Helper T cell (primary cell): ENCODE measurements around a stretch of chr3.

DNA sequence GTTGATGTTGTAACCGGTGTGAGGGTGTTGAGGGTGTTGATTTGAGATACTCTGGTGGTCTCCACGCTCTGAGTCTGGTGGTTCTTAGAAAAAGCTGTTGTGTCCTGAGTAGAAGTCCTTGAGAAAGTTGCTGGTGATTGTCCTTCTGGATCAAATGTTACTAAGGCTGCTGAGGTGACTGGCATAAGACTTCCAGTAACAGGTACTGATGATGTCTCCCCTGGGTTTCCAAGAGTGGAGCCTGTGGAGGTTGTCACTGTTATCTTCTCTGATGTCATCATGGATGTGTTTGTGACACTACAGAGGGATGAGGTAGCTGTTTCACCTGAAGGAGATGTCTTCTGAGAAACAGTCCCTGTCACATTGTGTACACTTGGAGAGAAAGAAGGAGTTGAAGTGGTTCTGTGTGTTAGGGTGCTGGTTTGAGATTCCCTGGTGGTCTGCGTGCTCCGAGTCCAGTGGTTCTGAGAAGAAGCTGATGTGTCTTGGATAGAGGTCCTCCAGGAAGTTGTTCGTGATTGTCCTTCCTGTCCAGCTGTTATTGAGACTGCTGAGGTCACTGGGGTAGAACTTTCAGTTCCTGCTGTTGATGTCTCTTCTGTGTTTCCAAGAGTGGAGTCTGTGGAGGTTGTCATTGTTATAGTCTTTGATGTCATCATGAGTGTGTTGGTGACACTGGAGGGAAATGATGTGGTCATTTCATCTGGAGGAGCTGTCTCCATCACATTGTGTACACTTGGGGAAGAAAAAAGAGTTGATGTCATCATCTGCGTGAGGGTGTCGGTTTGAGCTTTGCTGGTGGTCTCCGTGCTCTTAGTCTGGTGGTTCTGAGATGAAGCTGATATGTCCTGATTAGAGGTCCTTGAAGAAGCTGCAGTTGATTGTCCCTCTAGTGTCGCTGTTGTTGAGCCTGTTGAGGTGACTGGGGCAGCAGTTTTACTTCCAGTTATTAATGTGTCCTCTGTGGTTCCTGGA, 20.9 kb downstream of the MUC4 start:
- PRO-cap, 2 experiments = no peak in any of the 2 experiments

- PRO-cap, 2 experiments = no peak in any of the 2 experiments
Measured at GRCh38 chr3:195807599-195808309, 4.0 kb downstream of the MUC4 start.

GRCh38 chr3:195878652-195878914, 29.8 kb downstream of the TNK2 start:
- PRO-cap, 2 experiments = no peak in any of the 2 experiments

DNA sequence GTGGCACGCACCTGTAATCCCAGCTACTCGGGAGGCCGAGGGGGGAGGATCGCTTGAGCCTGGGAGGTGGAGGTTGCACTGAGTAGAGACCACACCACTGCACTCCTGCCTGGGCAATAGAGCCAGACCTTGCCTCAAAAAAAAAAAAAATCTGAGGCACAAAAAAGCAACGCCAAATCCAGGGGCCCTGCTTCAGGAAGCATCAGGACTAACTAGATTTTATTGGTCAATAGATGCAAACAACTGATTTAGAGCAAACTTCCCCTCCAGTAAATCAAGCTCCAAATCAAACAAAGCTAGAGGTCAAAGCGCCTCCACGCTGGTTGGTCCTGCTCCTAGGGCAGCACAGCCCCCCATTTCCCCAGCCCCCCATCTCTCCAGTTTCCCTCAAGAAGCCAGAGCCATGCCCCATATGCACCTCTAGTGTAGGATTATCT, 3.0 kb upstream of the TNK2 start:
- PRO-cap, 2 experiments = no peak in any of the 2 experiments

DNA sequence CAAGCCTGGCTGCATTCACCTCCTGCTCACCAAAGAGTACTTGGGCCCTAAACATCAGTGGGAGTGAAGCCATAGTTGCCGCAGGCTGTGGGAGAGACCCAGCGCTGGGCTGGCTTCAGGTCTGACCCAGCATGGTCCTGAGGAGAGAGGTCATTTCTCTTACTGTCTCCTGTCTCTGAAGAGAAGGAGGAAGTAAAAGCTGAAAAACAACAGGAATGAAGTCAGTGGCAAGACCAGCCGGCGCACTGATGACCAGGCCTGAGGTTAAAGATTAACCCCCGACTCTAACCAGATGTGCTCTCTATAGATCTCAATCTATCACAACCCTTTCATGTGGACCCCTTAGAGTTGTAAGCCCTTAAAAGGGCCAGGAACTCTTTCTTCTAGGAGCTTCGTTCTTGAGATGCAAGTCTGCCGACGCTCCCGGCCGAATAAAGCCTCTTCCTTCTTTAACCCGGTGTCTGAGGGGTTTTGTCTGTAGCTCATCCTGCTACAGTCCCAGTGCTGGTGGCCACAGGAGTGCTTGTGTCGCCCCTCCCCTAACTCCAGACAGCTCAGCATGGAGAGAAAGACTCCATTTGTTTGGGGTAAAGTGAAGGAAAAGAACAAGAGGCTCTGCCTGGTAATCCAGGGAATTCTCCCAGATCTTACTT, 24.8 kb upstream of the TNK2 start:
- PRO-cap, 2 experiments = no peak in any of the 2 experiments

- PRO-cap, 2 experiments = no peak in any of the 2 experiments
Measured at GRCh38 chr3:195962374-195962640, 54.0 kb upstream of the TNK2 start.

GRCh38 chr3:195965067-195965750, 56.9 kb upstream of the TNK2 start:
- PRO-cap, 2 experiments = no peak in any of the 2 experiments

DNA sequence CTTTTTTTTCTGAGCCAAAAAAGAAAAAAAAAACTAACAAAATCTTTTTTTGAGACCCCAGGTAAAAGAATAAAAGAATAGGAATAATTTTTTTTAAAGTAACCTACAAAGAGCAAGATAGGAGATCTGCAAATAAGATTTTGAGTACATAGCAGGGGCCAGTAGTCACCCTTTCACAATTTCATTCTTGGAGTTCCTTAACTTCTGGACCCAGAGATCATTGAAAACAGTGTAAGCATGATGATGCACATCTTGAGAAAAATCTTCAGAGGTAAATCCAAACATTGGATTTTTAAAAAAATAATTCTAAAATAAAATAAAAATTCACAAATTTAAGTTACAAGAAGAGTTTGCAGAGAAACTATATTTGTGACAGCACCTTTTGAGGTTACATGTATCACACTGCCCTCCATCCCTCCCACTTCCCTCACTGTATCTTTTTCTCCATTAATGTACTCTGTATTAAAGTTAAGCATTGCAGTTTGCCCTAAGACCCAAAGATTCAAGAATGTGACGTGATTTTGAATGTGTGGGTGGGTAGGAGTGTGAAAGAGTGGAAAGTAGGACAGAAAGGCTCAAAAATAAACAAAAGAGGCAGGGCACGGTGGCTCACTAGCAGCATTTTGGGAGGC, 18.7 kb downstream of the TFRC start:
- PRO-cap, 2 experiments = no peak in any of the 2 experiments

GRCh38 chr3:196079402-196080400, 2.2 kb downstream of the TFRC start:
- PRO-cap, 2 experiments = no peak in any of the 2 experiments

DNA sequence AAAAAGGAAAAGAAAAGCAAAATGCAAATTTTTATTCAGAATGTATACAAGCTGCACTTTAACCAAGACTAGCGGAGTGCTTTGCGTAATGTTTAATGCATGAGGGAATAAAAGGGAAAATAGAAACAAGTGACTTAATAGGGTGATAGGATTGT, 543 bp upstream of the TFRC start:
- PRO-cap, 2 experiments = peak in 1 of 2 experiments; most common minus-strand start position 109 of the sequence (in 1)

- PRO-cap, 2 experiments = peak in 2 of 2 experiments; most common plus-strand start chr3:196502892 (in 1)
Measured at GRCh38 chr3:196502822-196503371, 671 bp downstream of the RNF168 start.

DNA sequence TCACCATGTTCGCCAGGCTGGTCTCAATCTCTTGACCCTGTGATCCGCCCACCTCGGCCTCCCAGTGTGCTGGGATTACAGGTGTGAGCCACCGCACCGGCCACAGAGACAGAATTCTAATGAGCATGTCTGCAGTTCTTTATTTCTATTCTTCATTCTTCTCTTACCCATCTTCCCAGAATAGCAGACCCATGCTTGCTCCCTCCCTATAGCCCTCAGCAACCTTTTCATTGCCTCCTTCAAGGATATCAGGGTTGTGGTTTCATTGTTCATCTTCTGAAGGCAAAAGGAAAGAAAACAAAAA, 257 bp downstream of the SMCO1 start:
- PRO-cap, 2 experiments = no peak in any of the 2 experiments

GRCh38 chr3:196623456-196623746, 16.1 kb upstream of the NRROS start:
- PRO-cap, 2 experiments = no peak in any of the 2 experiments

- PRO-cap, 2 experiments = no peak in any of the 2 experiments
Measured at GRCh38 chr3:196623747-196624093, 15.8 kb upstream of the NRROS start.

GRCh38 chr3:196650714-196651470, 11.4 kb downstream of the NRROS start:
- PRO-cap, 2 experiments = no peak in any of the 2 experiments

GRCh38 chr3:196661235-196662002, 21.9 kb downstream of the NRROS start:
- PRO-cap, 2 experiments = no peak in any of the 2 experiments

DNA sequence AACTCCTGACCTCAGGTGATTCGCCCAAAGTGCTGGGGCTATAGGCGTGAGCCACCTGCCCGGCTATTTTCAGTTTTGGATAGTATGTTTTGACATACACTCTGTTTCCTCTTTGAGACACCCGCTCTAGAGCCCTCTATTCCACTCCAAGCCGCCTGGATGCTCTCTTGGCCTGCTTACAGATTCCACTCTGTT, 606 bp downstream of the CEP19 start:
- PRO-cap, 2 experiments = peak in 2 of 2 experiments; most common plus-strand start position 129 of the sequence (in 1); most common minus-strand start position 73 of the sequence (in 1)

DNA sequence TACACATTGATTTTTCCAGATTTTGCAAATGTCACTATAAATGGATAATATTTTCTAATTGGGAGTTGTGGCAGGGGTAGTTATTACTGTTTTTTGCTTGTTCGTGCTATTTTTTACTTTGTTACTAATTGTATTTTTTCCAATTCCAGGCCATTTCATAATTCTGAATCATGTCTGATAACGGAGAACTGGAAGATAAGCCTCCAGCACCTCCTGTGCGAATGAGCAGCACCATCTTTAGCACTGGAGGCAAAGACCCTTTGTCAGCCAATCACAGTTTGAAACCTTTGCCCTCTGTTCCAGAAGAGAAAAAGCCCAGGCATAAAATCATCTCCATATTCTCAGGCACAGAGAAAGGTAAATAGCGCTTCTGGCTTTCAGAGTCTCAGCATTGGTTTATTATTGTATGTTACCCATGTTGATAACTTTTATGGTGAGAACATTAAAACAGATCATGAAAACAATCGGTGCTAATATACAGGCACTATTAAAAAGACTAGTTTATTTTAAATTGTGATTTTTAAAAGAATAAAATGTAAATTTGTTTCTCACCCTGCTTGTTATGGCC, 42.9 kb downstream of the PAK2 start:
- PRO-cap, 2 experiments = no peak in any of the 2 experiments

GRCh38 chr3:196915318-196915854, 26.9 kb downstream of the NCBP2 start:
- PRO-cap, 2 experiments = no peak in any of the 2 experiments

DNA sequence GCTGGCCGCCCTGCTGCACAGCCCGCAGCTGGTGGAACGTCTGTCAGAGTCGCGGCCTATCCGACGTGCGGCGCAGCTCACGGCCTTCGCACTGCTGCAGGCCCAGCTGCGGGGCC, 118 bp downstream of the NCBP2AS2 start:
- PRO-cap, 2 experiments = no peak in any of the 2 experiments